T47D (cell line): ENCODE measurements around a stretch of chr1.

GRCh38 chr1:31830653-31831106, 14.9 kb upstream of the SPOCD1 start:
- RRBS: no CpG with 5 or more reads among the region's 8 CpGs

DNA sequence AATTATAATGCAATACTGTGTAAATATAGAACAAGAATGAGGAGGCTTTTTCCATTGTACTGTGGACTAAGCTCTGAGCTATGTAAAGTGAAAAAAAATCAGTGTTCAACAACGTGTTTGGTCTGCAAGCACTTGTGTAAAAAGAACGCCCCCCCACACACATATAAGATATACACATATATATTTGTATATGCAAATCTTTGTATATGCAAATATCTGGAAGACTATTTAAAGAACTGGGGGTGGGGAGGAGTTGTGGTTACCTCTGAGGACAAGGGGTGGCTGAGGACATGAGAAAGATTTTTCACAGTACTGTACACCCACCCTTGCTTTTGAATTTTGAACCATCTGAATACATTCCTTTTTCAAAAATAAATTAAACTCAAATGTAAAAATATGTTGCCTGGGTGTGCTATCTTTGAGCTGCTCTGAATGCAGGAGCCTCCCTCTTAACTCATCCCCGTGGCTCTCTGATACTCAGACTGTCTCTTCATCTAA, 57.0 kb downstream of the PTP4A2 start:
- RRBS: no CpG with 5 or more reads among the region's 3 CpGs

GRCh38 chr1:31905706-31906685, 32.2 kb downstream of the PTP4A2 start:
- RRBS: no CpG with 5 or more reads among the region's 7 CpGs

- RRBS: no CpG with 5 or more reads among the region's 1 CpG
Measured at GRCh38 chr1:32030205-32030612, 16.5 kb downstream of the KHDRBS1 start.

DNA sequence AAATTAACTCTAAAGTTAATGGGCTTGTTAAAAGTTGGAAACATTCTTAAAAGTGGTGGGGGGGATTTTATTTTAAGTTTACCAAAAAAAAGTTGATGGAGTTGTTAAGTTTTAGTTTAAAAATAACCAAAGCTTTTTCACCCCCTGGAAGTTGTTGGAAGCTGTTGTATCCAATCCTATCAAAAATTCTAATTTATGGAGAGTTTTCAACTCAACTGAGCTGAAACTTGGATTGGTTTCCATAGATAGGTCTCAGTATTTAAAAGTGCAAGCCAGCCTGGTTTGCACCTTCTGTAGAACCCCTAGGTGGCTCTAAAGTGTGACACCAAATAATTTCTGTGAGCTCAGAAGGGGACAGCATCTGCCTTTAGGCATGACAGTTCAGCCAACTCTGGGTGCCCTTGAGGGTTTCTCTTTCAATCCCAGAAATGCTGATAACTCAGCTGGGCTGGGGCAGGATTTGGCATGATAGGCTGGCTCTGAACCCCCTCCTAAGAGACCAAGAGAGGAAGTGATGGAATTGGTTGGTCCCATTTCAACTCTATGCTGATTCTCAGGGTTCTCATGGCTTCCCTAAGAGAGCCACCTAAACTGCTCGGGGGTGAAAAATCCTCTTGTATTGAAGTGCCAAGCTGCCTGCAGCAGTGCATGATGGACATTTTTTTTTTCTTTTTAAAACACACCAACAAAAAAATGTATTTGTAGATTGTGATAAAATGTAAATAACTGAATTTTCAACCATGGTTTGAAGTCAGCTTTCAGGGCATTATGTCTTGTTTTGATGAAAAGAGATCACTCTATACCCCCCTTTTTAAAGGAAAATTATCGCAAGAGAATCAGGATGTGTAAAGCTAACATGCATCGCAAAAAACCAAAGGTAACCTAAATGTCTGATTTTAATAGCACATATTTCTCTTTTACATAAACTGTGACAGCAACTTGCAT, 28.5 kb upstream of the TMEM39B start:
- RRBS: no CpG with 5 or more reads among the region's 3 CpGs

GRCh38 chr1:32178344-32178831, 1.1 kb upstream of the TXLNA start:
- RRBS: no CpG with 5 or more reads among the region's 3 CpGs

DNA sequence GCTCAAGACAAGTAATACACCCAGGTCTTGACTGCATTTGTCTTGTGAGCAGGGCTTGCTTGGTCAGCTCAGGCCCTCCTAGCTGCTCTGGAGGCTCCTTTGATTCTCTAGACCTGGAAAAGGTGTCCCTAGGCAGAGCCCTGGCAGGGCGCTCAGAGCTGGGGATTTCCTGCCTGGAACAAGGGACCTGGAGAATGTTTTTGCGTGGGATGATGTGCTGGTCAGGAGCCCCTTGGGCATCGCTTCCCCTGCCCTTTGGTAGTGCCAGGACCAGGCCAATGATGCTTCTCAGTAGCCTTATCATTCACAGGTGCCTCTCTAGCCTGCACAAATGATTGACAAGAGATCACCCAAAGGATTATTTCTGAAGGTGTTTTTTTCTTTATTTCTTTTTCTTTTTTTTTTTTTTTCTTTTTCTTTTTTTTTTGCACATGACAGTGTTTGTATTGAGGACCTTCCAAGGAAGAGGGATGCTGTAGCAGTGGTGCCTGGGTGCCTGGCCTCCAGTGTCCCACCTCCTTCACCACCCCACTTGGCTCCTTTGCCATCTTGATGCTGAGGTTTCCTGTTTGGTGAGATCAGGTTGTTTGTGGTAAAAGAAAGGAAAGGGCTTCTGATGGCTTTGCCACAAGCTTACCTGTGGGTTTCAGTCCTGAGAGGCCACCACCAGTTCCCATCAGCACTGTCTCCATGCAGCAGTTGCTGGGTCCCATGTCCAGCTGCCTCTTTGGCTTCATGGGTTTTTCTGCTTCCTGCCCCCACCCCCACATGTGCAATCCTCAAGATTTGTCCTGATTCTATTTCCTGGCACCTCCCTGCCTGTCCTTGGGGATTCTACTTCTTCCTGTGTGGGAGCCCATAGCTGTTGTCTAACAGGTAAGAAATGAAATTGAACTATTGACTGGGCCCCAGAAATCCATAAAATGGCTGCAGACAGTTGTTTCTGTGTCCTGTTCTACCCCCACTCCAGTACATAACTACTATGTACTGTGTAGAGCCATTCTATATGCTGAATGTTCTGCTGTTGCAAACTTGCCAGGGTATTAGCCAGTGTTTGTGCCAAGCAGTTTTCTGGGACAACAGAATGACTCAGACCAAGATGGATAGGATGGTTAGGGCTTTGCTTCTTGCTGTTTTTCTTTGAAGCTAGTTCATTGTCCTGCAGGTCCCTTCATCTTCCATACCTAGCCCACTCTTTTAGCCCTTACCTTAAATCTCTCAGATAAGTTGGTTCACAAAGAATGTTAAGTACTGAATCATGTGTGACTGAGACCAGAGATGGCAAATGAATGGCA, 4.4 kb upstream of the CCDC28B start:
- RRBS: no CpG with 5 or more reads among the region's 3 CpGs

- RRBS: no CpG with 5 or more reads among the region's 19 CpGs
Measured at GRCh38 chr1:32234586-32235481, 12.2 kb upstream of the FAM167B start.

GRCh38 chr1:32371693-32372517, 9.6 kb downstream of the TSSK3 start:
- RRBS: no CpG with 5 or more reads among the region's 8 CpGs

DNA sequence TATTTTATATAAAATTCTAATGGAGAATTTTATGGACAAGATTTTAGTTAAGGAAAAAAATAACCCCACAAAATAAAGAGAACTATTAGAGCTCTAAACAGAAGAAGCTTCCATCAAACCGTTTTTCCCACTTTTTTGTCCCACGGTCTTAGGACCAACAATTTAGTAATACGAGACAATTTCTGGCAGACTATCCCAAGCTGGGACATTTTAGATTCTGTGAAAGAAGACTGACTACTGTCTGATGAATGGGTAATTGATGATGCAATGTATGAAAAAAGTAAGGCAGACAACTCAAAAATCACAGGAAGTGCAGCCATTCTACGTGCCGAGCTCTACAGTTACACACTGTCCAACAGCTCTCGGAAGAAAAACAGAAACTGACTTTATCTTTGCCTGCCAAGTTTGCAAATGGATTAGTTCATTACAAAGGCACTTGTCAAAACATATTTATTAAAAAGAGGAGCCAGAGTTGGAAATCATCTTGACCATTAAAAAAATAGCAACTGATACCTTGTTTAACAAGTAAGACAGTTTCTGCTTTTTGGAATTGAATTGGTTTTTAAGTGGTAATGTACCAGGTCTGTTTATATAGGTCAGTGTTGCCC, 31.2 kb downstream of the ZBTB8B start:
- RRBS: no CpG with 5 or more reads among the region's 6 CpGs

DNA sequence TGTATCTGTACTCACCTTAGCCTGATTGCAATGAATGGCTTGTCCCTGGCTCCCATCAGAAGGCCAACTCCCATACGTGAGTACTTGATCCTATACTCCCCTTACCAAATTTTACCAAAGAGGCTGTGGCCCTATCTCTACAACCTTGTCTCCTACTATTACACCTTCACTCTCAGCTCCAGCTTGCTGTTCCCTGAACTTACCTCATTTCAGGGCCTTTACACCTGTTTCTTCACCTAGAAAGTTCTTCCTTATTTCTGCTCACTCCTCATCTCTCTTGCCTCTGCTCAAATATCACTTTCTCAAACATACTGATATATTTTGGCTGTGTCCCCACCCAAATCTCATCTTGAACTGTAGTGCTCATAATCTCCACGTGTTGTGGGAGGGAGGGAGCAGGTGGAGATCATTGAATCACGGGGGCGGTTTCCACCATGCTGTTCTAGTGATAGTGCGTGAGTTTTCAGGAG, 26.8 kb downstream of the ZBTB8OS start:
- RRBS: no CpG with 5 or more reads among the region's 5 CpGs

DNA sequence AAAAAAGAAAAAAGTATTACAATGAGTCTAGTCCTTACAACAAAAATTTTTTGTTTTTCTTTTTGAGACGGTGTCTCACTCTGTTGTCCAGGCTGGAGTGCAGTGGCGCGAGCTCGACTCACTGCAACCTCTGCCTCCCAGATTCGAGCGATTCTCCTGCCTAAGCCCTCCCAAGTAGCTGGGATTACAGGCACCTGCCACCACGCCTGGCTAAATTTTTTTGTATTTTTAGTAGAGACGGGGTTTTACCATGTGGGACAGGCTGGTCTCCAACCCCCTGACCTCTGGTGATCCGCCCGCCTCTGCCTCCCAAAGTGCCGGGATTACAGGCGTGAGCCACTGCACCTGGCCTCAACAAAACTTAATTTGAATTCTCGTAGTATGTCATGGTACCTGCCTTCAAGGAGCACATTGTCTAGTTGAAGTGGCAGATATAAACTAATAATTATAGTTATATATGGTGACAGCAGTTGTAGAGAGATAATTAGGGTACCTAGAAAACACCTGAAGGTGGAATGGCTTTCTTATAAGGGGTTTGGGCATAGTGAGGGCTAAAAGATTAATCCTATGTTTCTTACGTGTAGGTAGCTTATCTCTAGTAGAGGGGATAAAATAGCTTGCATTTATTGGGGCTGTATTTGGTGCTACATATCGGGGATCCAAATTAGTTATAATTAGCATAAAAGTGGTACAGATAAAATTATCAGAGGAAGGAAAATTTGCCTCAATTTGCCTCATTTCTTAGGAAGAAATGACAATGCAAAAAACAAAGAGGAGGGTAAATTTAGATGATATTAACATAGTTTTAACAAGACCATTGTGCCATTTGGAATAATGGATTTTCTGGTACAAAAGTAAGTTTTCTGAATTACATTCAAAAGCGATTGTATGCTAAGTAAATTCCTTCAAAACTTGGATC, 1.7 kb downstream of the RBBP4 start:
- RRBS: no CpG with 5 or more reads among the region's 16 CpGs

- RRBS: no CpG with 5 or more reads among the region's 6 CpGs
Measured at GRCh38 chr1:32676929-32677507, 25.6 kb downstream of the SYNC start.

GRCh38 chr1:32702310-32702542, 344 bp downstream of the SYNC start:
- RRBS: 1% methylated on average over 10 of the region's 16 CpGs

DNA sequence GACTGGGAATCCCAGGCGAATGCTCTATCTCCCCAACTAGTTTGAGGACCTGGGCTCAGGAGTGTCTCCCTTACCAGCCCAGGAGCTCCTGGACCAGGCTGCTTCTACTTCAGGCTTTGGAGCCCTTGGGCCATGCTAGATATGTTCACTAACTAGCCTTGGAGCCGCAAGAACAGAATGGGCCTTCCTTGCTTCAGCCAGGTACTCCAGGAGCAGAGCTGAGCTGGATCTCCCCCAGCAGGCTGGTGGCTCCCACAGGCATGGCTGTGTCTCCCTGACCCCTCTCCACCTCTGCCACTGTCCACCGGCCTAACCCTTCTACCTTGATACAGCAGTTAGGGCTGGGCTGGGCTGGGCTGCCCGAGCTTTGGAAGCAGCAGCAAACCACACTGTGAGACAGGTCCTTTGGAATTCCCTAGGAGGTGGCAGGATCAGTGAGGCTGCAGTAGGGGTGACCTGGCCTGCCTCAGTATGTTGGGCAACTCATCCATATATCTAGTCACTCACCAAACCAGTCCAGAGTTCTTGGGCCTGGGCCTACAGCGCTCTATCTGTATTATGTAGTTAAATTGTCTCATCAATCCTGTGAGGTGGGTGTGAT, 13.2 kb upstream of the SYNC start:
- RRBS: no CpG with 5 or more reads among the region's 5 CpGs

- RRBS: no CpG with 5 or more reads among the region's 12 CpGs
Measured at GRCh38 chr1:32724969-32725660, 16.5 kb upstream of the KIAA1522 start.

- RRBS: no CpG with 5 or more reads among the region's 7 CpGs
Measured at GRCh38 chr1:32743465-32744502, 2.2 kb downstream of the KIAA1522 start.

GRCh38 chr1:32769312-32769831, 27.7 kb downstream of the KIAA1522 start:
- RRBS: no CpG with 5 or more reads among the region's 12 CpGs

- RRBS: no CpG with 5 or more reads among the region's 4 CpGs
Measured at GRCh38 chr1:32818497-32818764, 978 bp downstream of the S100PBP start.

GRCh38 chr1:32818765-32819284, 1.4 kb downstream of the S100PBP start:
- RRBS: no CpG with 5 or more reads among the region's 5 CpGs